Skeletal muscle satellite cell (primary cell): ENCODE results near the genes HOMER3, TMEM161A, MEF2B and MAU2.

DNA sequence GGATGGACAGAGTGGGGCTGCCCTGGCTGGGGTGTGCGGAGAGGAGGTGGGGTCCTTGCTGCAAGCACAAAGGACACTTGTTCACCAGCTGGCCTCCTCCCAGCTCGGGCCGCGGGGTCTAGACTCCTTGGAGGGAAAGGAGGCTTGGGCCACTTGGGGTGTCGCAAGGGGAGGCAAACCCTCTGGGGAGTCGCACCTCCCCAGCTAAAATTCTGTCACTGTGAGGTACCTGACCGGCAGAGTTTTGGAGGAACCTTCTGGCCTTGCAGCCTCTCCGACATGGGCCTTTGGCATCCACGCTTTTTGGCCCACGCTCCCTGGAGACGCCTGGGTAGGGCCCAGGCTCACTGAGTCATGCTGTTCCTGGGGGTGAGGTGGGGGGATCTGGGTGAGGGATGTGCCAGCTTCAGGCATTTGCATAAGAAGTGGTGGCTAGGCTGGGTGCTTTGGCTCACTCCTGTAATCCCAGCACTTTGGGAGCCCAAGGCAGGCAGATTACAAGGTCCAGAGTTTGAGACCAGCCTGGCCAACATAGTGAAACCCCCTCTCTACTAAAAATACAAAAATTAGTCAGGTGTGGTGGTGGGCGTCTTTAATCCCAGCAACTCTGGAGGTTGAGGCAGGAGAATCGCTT, 8.4 kb downstream of the KLHL26 start:
- CAGE, long polyA plus RNA: no peak

GRCh38 chr19:18657545-18658446, 21.0 kb downstream of the KLHL26 start:
- CAGE, long polyA plus RNA: no peak

GRCh38 chr19:18733400-18733766, 49.9 kb downstream of the CRTC1 start:
- CAGE, long polyA plus RNA: no peak

GRCh38 chr19:18848363-18849263, 16.9 kb downstream of the UPF1 start:
- CAGE, long polyA plus RNA: no peak

DNA sequence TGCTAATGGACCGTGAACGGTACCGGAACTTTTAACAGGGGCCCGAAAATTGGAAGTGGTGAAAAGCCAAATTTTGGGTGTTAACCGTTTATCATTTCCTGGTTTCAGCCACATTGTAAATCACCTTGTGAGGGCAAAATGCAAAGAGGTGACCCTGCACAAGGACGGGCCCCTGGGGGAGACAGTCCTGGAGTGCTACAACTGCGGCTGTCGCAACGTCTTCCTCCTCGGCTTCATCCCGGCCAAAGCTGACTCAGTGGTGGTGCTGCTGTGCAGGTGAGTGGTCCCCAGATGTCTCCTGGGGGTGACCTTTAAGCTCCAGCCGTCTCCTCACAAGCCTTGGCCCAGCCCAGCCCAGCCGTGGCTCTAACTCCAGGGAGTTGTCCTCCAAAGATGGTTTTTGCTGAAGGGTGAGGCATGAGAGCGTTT, 18.2 kb downstream of the UPF1 start:
- CAGE, long polyA plus RNA: no peak

- CAGE, long polyA plus RNA: no peak
Observed at GRCh38 chr19:18856817-18857129, 25.0 kb downstream of the UPF1 start.

- CAGE, long polyA plus RNA: no peak
Observed at GRCh38 chr19:18858784-18858983, 26.9 kb downstream of the UPF1 start.

DNA sequence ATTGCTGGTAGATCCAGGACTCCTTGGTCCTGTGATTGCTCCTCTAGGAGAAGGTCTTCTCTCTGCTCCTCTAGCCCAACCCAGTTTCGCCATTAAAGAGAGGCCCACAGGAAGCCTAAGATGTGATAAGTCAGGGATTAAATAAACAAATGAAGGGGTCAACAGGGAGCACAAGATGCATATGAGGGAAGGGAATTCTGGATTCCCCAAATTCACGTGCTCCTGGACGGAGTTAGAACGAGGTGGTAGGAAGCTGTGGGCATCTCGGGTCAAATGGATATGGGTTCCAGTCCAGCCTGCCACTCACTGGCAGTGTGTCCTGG, 637 bp downstream of the DDX49 start:
- CAGE, long polyA plus RNA: no peak

DNA sequence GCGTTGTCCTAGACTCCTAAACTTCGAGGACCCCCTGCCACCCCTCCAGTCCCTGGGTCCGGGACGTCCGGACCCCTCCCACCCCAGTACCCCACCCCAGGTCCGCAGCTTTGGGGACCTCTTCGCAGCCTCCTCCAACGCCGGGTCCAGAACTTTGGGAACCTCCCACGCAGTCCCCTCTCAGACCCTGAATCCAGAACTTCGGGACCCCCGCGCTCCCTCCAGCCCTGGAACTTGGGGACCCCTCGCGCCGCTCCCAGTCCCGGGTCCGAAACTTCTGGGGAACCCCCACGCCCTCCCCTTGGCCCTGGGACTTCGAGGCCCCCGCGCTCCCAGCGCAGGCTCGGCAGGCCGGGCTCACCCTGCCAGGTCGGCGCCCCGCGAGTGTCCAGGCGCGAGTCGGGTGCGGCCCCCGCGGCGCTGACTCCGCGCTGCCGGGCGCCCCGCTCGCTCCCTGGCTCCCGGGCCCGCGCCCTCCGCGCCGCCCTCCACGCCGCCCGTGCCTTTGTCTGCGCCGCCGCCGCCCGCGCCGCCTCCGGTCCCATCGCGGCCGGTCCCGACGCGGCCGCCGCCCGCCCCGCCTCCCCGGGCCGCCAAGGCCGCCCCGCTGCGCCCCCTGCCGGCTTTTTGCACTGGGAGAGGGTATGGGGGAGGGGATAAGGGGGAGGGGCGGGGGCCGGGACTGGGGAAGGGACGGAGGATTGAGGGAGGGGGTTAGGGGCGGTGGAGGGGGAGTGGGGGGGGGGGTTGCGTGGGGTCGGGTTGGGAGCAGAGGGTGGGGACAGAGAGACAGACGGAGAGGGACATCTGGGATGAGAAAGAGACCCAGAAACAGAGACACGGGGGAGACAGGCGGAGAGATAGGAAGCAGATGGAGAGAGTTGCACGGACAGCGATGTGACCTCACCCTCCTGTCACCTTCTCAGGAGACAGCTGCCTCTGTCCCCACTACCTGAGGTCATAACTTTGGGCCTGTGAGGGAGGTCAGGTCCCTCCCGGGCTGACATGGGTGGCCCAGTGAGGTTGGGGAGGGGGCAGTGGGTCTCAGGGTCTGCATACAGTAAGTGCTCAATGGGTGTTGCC, at the start of gene HOMER3:
Gene HOMER3 (minus strand): TSS at position 528 of the 1,083 bp plus-strand sequence.
- CAGE, long polyA plus RNA: no peak

GRCh38 chr19:19067681-19068074, 3.9 kb downstream of the SLC25A42 start:
- CAGE, long polyA plus RNA: no peak

DNA sequence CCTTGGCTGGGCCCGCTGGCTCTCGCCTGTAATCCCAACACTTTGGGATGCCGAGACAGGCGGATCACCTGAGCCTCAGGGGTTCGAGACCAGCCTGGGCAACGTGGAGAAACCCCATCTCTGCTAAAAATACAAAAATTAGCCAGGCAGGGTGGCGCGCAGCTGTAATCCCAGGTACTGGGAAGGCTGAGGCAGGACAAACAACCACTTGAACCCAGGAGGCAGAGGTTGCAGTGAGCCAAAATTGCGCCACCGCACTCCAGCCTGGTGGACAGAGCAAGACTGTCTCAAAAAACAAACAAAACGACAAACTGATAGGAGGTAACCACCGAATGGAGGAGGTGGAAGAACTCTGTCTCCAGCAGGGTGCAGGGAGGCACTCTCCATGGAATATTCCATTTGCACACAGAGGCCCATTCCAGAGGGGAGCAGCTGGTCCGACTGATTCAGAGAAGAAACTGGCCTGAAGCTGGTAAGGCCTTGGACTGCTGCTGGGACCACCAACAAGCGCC, 34.9 kb downstream of the SLC25A42 start:
- CAGE, long polyA plus RNA: no peak

DNA sequence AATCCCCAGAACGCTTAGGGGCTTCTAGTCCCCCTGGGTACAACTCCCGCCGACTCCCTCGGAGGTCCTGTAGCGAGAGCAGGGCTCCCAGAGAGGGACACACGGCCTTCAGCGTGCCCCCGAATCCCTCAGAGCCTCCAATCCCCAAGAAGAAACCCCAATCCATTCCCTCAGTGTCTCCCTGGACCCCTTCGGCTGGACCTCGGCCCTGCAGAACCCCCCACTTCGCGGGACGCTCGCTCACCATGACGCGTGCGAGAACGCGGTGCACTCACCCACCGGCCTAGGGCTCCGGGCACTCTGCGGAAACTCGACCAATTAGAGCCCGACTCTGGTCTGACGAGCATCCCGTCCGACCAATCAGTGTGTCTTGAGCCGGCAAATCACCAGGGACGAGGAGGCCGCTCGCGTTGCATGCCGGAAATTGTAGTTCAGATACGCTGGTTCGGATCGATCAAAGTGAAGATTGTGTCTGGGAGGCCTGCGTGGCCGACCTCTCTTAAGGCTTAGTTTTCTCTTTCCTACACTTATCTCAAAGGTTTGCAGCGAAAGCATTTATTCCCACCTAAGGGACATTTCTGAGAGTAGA, at the start of gene TMEM161A:
Gene TMEM161A (minus strand): TSS at position 297 of the 589 bp plus-strand sequence.
- CAGE, long polyA plus RNA: no peak

GRCh38 chr19:19169996-19170570, at the start of gene MEF2B:
TSS of gene MEF2B (minus strand) at chr19:19170263.
- CAGE, long polyA plus RNA: no peak

GRCh38 chr19:19198003-19198459, 5.2 kb downstream of the NR2C2AP start:
- CAGE, long polyA plus RNA: no peak

DNA sequence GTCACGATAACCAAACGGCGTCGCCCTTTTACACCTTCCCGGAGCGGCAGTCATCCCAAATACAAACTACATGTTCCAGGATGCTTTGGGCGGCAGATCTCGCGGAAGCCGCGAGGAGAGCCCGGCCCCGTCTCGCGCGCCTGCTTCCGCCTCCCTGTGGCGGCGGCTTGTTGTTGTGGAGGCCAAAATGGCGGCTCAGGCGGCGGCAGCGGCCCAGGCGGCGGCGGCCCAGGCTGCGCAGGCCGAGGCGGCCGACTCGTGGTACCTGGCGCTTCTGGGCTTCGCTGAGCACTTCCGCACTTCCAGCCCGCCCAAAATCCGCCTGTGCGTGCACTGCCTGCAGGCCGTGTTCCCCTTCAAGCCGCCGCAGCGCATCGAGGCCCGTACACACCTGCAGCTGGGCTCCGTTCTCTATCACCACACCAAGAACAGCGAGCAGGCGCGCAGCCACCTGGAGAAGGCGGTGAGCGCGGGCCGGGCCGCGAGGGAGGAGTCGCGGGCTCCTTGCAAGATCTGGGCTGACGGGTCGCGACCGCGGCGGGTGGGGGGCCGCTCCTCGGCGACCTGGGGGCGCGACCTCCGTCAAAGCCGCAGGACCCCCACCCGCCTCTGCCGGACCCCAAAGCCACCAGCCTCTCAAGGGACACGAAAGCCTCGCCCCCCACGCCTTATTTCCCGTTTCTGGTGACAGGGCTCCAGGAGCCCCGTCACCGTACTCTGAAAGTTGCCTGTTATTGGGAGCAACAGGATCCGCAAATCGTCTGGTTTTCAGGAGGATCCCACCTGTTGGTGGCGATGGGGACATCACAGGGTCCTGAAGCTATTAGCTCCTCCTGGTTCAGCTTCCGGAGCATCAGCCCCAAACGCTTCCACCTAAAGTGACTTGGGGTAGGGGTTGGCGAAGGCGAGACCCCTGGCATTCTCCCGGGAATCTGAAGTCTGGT, at the start of gene MAU2:
Gene MAU2 (plus strand): TSS at position 157 of the 944 bp plus-strand sequence.
- CAGE, long polyA plus RNA: no peak

DNA sequence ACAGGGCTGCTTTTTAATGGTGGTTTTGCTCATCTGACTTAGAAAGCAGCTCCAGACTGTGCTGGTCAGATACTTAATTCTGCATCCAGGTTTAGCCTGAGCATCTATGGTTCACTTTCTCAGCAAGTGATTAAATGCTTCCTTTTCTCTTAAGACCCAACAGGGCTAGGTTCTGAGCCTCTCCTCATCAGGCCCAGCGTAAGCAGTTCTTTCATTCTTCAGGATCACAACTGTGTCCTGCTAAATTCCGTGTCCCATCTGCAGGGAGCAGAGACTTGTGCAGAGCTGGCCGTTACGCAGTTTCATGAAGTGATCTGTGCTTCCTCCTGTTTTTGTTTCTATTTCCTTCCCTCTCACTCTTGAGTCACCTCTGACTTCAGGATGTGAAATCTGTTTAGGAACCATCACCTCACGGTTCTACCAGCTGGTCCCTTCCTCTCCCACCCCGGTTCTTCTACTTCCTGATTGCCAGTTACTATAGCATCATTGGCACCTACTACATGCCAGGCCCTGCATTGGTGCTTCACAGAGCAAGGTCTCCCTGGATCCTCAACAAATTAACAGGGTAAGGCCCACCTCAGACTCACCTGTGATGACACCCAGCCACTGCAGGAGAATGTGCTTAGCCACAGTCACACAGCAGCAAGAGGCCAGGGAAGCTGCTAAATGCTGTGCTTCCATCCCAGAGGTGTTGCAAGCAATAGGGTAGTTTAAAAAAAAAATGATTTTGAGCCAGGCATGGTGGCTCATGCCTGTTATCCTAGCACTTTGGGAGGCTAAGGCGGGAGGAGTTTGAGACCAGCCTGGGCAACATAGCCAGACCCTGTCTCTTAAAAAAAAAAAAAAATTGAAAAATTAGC, 8.6 kb downstream of the MAU2 start:
- CAGE, long polyA plus RNA: no peak

GRCh38 chr19:19335605-19336523, 15.2 kb downstream of the MAU2 start:
- CAGE, long polyA plus RNA: no peak

DNA sequence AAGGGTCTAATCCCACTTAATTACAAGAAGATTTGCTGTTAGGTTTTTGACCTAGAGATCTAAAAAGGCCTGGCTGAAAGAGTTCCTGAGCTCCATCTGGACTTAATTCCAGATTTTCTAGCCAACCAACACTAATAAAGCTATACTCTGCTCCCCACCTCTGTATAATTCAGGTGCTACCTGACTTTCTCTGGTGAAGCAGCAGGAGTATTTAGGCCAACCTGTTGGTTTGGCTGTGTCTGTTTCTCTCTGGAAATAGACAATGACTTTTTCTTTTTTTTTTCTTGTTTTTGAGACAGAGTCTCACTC, 30.2 kb upstream of the GATAD2A start:
- CAGE, long polyA plus RNA: no peak

DNA sequence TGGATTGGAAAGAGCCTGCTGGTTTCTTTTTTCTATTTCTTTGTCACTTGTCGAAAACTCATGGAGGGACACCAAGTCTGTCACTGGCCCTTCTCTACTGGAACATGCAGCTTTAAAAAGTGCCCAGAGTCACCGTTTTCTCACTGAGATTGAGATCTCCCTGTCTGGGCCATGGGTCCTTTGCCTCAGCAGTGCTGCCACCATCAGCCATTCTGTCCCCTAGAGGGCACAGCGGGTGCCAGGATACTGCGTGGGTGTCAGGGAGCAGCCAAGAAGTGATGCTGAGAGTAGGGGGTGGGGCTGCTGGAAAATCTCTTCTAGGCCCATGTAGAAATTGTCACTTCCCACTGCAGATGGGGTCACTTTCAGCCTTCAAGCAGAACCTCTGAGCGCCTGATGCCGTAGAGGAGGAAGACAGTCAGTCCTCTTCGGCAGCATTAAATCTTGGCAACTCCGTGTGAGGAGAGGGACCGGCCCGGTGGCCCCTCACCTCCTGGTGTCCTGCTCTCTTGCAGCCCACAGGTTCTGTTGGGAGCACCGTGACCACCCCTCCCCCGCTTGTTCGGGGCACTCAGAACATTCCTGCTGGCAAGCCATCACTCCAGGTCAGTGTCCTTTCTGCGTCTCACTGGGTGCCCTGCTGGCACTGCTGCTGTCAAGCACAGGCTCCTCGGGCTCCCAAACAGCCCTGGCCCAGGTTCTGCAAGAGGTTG, 21.4 kb downstream of the TSSK6 start:
- CAGE, long polyA plus RNA: no peak

DNA sequence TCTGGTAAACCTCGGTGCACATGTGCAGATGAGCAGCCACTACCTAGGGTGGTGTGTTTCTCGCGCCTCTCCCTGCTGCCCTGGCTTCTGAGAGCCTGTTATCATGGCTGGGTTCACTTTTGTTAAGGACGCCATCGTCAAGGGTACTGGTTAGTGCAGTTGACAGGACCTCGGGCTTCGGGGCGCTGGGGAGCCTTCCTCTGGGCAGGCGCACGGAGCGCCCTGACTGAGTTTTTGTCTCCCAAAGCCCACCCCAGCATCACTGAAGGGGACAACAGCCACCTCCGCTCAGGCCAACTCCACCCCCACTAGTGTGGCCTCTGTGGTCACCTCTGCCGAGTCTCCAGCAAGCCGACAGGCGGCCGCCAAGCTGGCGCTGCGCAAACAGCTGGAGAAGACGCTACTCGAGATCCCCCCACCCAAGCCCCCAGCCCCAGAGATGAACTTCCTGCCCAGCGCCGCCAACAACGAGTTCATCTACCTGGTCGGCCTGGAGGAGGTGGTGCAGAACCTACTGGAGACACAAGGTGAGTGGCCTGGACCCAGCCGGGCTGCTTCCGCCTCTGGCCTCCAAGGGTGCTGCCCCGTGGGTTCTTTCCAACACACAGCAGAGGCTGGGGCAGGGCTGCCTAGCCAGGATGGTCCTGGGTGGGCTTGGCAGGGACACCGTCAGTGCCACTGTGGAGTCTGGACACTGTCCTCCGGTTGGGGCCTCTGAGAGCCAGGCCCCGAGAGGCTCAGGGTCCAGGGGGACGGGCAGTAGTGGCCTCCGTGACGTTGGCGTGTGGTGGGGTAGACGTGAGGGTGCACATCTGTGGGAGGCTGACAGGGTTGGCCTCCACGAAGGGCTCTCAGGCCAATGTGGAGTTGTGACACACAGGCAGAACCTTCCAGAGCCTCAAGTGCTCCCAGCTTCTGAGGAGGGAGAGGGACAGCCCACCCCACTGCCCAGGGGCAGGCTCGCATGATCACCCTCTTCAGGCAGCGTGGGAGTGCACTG, 16.9 kb downstream of the TSSK6 start:
- CAGE, long polyA plus RNA: no peak